ENCODE measurements around a stretch of chr14.

DNA sequence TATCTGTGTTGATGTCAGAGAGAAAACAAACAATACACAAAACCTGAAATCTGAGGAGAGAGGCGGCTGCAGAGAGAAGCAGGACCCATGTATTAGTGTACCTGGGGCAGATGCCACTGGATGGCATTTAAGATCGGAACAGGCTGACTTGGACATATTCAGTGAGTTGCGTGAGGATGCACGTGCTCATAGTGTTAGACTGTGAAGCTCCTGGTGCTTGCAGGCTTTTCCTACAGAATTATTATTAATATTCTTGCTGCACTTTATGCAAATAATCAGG is 810.3 kb downstream of the TMEM121 start:
- RRBS: no CpG with 5 or more reads among the region's 4 CpGs

DNA sequence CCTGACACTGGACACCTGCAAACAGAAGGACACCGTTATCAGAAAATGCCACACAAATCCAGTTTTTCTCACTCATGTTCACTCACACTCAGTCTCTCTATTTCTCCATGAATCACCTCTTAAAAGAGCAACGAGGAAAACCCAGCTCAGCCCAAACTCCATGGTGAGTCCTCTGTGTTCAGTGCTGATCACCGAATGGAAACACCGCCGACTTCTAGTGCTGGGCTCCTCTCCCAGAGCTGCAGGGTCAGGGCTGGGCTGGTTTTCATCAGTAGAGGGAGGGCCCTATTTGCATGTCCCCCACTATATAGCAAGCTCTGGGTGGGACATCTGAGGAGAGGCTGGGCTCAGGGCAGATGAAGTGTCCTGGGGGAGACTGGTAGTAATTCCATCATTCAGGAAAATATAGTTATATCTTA is 833.7 kb downstream of the TMEM121 start:
- RRBS: no CpG with 5 or more reads among the region's 5 CpGs

GRCh38 chr14:106374012-106374382 is 847.6 kb downstream of the TMEM121 start:
- RRBS: no CpG with 5 or more reads among the region's 1 CpG

GRCh38 chr14:106675335-106675768 is 1149.0 kb downstream of the TMEM121 start:
- RRBS: no CpG with 5 or more reads among the region's 4 CpGs

DNA sequence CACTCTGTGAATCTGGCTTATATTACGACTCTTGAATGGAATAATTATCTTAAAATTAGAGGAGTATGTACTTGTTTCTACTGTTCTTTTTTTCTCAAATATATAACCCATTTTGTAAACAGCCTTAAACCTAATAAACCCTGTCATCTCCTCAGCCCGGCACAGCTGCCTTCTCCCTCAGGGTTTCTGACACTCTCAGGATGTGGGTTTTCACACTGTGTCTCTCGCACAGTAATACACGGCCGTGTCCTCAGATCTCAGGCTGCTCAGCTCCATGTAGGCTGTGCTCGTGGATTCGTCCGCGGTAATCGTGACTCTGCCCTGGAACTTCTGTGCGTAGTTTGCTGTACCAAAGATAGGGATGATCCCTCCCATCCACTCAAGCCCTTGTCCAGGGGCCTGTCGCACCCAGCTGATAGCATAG is 1235.5 kb downstream of the TMEM121 start:
- RRBS: no CpG with 5 or more reads among the region's 12 CpGs

GRCh38 chr14:106810305-106811134 is 1284.1 kb downstream of the TMEM121 start:
- RRBS: no CpG with 5 or more reads among the region's 15 CpGs

Data from epithelial cell of prostate (primary cell).